Ileum (tissue), 1 donor: ENCODE measurements around the genes CLEC3B, LZTFL1, XCR1, CCRL2 and RTP3.

GRCh38 chr3:45025804-45026415, at the start of gene CLEC3B:
Gene CLEC3B, plus strand, starts transcription at chr3:45026303.
- PRO-cap, result bidirectional peak, plus-strand start at chr3:45026306, minus-strand start at chr3:45026155

GRCh38 chr3:45026803-45027689, 943 bp downstream of the CLEC3B start:
- PRO-cap, result no peak

DNA sequence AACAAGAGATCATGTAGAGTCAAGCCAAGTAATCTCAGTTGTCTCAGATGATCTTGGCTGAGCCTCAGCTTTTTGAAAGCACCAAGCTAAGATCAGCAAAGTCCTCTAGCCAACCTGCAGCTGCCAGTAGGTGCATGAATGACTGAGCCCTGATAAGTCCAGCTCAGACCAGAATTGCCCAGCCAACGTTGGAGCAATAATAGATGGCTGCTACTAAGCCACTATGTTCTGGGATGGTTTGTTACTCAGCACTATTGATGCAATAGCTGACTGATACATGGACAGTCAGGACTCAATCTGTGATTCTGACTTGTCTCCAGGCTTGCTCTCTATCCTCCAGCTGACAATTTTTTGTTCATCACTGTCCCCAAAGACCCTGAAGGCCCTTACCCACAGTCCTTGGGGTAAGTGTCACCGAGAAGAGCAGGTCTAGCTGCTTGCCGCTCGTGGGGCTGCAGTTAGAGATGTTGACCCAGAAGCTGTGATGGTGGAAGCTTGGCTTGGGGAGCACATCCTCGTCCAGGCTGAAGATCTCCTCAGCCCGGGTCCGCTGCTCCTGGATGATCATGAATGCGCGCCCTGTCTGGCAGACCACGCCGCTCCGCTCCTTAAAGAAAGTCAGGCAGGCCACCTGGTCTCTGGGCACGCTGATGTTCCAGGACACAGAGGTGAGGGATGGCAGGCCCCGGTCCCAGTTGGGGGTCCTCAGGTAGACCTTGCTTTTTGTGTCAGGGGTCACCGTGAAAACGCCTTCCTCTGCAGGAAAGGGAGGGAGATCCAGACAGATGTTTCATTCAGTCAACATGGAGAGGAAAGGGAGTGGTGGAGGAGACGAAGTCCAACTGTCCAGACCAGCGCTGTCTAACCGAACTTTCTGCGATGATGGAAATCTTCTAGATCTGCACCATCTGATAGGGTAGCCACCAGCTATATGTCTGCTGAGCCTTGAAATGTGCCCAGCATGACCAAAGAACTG, 55.1 kb downstream of the CDCP1 start:
- PRO-cap, result no peak

- PRO-cap, result unidirectional peak, plus-strand start at chr3:45120542
Measured at GRCh38 chr3:45120118-45120882, 25.9 kb downstream of the CDCP1 start.

GRCh38 chr3:45595404-45596215, 1.1 kb downstream of the LIMD1 start:
- PRO-cap, result no peak

- PRO-cap, result no peak
Measured at GRCh38 chr3:45676717-45677625, 12.2 kb upstream of the SACM1L start.

- PRO-cap, result no peak
Measured at GRCh38 chr3:45791589-45792054, 4.7 kb downstream of the SLC6A20 start.

DNA sequence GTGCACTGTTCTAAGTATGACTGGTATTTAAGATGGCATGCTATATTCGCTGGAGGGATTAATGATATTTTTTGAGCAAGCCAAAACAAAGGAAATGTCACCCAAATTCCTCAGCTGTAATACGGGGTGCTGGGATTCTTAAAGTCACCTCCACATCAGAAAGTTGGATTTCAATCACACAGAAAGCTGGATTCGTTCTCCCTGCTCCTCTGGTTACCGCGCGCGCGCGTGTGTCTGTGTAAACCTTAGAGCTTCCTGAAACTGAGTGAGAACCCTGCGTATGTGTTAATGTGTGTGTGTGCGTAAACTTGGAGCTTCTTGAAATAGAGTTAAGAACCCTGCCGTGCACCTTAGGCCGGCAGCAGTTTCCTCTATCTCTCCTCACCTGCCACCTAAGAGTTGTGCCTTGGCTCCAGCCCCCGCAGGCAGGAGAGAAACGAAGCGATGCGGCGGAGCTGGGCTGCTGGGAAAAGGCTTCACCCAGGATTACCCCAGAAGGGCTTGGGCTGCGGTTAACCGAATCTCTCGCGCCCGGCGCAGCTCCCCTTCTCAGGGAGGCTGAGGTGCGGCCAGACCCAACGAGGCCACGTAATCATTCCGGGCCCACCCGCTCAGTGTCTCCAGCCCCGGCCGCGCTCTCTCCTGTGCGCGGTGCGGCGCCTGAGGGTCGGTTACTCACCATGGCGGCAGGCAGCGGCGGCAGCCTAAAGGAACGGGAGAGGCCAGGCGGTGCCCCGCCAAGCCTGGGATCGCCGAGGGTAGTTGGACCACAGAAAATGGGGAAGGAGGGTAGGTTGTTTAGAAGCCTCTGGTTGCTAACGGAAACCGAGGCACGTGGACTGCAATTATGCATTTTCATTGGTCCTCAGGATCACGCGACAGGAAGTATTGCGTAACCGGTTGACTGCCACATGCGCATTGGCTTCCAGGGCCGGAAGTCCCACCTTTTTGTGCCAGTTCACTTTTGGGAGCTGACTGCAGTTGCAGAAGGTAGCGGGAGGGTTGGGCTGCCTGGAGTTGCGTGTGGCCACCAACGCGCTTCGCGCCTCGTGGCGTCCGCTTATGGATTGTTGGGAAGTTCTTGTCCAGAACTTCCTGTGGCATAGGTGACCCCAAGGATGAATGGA, at the start of gene LZTFL1:
LZTFL1 (minus strand) TSS at position 810 of the 1,127 bp plus-strand sequence.
- PRO-cap, result bidirectional peak, plus-strand start at position 996 of the sequence, minus-strand start at position 778 of the sequence

DNA sequence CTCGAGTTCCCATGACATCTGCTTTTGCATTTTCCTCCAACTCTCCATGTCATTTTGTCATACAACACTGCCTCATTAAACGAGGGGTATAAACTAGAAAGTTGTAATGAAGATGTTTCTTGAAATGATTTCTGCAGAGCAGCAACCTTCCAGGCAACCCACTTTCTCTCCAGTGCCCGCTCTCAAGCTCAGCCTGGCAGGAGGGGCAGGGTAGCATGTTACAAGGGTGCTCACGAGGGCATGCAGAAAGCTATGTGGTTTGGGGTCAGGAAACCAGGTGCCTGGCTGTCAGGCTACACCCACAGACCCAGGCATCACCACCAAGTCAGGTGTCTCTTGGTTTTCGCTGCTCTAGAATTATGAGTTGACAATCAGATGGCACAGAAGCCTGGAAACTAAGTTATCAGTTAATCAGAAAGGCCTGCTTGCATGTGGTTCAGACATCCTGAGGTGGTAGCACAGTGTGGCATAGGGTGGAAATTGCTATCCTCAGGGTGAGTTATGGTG, 16.3 kb upstream of the CCR9 start:
- PRO-cap, result no peak

DNA sequence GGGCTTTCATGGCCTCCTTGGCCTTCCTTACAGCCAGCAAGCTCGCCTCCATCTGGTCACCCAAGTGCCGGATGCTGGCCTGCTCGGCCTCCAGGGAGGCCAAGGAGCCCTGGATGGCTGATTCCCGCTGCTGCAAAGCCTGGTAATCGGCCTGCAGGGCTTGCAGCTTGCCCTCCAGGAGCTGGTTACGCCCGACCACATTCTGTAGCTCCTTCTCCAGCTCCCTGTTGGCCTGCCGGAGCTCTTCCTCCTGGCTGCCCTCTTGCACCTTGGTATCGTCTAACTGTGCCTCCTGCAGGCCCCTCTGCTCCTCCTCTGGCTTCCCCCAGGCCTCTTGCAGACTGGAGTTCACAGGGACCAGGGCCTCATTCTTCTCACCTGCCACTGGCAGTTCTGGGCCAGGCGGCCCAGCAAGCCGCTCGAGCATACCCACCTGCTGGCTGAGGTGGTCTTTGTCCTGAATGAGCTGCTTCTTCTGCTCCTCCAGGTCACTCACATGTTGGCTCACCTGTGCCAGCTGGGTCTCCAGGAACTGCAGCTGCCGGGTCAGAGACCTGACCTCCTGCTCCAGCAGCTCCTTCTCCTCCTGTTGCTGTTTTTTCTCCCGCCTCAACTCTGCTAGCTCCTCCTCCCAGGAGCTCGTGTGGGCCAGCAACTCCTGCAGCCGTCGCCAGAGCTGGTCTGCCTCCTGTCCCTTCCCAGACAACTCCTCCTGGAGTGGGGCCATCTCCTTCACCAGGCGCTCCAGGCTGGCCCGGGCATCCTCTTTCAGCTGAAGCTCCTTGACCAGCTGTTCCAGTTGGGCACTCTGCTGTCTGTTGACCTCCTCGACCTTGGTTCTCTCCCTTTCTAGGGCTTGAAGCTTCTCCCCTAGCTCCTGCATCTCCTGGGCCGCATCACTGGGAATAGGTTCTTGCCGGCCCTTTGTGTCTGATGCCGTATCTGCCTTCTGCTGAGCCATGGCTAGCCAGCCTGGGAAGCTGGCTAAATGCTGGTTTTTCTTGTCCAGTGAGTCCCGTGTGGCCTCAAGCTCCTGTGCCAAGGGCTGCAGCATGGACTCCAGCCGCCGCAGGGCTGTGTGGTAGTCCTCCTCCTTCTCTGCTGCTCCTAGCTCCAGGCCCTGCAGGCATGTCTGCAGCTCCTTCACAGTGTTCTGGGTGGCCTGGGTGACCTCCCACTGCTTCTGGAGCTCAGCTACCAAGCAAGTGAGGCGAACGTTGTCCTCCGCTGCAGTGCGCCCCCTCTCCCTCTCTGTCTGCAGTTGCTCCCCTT, 24.4 kb downstream of the CXCR6 start:
- PRO-cap, result no peak

DNA sequence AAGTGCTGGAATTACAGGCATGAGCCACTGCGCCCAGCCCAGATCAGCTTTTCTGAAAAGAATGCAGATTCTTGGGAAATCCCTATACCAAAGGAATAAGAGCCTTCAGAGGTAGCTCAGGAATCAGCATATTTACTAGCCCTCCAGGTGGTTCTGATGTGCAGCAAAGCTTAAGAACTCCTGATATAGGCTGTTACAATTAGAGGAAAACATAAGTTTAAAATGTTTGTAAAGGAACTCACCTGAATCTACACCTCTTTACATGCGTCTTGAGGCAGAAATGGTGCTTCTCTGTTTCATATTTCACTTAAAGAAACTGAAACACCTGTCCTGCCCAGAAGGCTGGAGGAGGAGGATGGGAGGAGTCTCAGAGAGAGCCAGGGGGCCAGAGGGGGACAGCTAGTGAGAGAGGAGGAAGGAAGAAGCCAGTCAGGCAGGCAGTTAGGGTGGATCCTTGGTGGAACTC, at the start of gene XCR1:
XCR1 (minus strand) TSS at position 309 of the 466 bp plus-strand sequence.
- PRO-cap, result no peak

DNA sequence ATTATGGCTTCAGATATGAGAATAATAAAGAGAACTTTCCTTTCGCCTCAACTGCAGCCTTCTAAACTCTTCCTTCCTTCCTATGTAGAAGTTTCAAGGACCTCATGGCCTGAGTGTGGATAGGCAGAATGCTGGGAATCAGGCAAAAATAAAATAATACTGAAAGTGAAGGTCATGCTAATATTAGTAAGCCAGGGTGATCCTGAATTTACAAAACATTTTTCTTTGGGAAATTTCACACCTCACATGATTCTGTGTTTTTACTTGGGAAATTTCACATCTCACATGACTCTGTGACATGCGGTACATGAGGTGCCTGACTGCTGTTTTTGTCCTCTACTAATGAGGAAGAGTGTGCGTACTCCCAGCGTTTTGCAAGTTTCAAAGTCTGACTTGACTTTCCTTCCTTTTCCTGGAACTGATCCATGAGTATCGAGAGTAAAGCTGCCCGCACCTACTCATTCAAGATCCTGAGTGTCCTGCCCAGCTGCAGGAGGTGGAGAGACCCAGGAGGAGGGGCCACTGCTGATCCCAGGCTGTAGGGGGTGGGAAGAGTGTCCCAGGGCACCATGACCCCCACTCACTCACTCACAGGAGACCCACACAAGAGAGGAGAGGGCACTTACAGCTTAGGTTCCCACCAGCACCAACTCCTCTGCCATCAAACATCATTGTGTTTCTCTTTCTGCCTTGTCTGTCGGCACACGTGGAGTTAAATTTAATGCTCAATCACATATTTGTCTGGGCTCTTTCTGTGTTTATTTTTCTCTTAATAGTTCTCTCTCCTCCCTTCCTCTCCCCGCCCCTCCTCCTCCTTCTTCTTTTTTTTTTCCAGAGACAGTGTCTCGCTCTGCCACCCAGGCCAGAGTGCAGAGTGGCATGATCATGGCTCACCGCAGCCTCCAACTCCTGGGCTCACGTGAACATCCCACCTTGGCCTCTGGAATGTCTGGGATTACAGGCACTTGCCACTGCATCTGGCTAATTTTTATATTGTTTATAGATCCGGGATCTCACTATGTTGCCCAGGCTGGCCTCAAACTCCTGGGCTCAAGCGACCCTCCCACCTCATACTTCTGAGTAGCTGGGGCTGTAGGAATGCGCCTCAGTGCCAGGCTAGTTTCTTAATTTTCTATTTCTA, 1.6 kb upstream of the CCRL2 start:
- PRO-cap, result bidirectional peak, plus-strand start at position 426 of the sequence, minus-strand start at position 383 of the sequence; bidirectional peak, plus-strand start at position 465 of the sequence, minus-strand start at position 472 of the sequence; bidirectional peak, plus-strand start at position 865 of the sequence, minus-strand start at position 662 of the sequence

DNA sequence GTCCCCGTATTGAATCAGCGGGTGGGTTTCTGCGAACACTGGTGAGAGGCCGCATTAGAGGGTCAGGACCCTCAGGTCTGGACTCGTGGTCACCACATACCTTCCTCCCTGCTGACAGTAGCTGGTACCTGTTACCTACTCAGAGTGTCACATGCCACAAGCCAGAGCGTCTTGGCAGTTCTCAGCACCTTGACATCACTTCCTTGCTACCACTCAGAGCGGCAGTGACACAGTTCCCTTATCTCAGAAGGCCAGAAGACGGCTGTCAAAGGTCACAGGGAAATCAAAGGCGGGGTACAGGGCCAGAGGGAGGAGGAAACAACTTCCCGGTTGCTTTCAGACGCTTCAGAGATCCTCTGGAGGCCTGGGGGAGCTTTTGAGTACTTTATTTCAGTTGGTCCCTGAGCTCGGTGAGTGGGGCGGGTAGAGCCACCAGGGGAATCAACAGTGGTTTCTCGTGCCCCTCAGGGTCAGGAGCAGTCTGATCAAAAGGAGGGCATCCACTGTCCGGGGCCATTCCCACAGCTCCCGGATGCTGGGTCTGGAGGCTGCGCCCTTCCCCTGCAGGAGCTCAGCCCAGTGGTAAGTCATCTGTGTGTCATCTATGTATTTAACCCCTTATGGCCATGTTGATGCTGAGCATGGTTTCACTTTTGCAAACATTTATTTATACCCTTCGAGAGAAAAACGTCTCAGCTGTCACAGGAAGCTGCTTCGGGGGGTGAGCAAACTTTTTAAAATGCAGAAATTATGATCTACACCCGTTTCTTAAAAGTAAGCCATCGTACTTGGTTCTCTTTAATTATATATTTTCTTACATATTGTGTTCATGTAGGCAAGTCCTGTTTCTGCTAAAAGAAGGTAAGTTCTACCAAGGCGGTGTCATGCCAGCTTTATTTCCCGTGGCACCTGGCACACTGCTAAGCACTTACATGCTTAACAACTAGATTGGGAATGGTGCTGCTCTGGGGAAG, at the start of gene CCRL2:
CCRL2 (plus strand) TSS at position 339 of the 974 bp plus-strand sequence.
- PRO-cap, result bidirectional peak, plus-strand start at position 339 of the sequence, minus-strand start at position 146 of the sequence; bidirectional peak, plus-strand start at position 566 of the sequence, minus-strand start at position 573 of the sequence

GRCh38 chr3:46429705-46429904, 22.5 kb downstream of the CCRL2 start:
- PRO-cap, result no peak

DNA sequence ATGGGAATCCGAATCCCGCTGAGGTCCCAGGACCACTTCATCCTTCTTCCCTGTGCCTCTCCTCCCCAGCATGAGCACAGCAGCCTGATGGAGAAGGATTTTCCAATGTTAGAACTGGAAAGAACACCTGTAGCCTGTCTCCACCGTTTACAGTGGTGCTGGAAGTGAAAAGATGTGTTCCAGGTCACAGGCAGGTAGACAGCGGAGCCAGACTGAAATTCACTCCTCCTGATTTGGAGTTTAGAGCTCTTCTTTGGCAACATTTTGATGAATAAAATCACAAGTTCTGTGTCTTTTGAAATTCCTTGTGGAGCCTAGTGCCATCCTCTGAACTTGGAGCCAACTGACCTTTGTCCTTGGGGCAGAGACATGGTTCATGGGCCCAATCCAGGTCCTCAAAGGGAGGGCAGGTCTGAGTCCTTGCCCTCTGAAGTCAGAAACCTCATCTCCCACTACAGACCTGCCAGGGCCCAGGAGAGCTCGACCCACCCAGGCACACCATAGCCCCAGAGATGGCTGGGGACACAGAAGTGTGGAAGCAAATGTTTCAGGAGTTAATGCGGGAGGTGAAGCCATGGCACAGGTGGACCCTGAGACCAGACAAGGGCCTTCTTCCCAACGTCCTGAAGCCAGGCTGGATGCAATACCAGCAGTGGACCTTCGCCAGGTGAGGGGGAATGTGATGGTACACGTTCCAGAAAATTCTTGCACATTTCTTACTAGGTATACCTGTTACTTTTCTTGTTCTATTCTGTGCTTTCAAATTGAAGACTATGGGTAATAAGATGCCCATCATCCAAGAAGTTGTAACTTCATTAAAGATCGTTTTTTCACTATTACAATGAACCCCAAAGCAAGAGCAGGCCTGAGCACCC, at the start of gene RTP3:
RTP3 (plus strand) TSS at position 426 of the 875 bp plus-strand sequence.
- PRO-cap, result no peak

DNA sequence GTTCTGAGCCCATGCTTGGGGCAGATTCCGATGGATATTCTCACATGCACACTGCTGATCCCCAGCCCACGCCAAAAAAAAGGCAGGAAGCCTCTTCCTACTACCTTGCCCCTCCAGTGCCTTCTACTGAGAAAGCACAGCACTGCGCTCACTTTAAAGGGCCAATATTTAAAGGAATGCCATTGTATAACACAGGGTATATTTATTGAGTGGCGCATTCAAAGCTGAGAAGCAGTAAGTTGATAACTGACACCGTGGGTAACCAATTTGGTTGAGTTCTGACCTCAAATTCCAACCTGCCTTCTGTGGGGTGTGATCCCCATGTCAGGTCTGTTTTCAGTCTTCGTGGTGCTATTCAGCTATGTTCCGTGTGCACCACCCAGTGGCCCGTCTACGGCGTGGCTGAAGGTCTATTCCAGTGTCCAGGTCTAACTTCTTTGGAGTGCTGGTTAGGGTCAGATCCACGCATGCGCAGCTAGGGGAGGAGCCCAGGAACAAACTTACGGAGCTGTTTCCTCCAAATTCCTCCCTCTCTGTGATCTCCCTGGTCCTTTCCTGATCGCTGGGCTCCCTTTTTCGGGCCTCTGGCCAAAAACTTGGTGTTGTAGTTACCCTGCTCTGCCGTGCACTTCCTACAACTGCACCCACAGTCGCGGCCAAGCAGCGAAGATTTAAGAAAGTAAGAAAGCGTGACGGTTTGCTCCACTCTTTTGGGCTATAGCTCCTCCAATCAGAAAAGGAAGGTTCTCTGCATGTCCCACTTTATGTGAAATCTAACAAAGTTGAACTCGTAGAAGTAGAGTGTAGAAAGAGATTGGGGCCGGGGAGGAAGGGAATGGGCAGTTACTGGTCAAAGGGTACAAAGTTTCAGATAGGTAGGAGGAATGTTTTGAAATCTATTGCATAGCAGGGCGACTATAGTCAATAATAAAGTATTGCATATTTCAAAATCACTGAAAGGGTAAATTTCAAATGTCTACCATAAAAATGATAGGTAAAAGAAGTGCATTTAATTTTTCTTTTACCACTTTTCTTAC, 7.7 kb downstream of the LRRC2 start:
- PRO-cap, result unidirectional peak, plus-strand start at position 528 of the sequence

DNA sequence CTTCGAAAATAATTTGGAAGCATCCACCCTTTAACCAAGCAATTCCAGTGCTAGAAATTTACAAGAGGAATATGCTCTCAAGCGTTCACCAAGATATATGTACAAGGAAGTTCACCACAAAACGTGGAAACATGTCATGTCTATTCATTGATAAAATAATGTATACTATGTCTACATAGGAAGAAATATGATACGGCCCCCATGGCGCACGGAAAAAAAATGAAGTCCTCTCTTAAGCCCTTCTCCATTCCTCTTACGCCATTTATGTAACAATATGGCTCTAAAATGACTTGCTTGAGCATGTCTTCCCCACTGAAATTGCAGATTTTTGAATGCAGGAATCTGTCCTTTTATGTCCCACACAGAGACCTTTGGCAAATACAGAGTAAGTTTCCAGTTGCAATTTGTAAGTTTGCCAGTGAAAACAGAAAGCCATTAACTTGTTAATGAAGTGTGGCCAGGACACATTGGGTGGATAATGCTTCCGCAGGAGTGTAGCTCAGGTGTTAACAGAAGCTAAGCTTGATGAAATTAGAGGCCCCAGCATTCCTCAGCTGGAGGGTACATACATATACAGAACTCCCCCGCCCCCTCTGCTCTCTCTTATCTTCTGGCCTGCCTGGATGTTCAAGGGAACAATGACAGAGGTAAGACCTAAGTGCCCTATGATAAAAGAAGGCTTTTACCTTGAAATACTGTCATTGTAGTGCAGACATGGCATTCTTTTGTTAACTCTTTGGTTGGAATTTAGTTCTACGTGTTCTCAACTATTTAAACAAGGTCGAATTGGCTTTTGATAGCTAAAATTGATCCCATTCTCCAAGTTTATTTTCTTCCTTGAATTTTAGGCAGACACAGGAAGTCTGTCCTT, 3.4 kb upstream of the TDGF1 start:
- PRO-cap, result no peak

GRCh38 chr3:46713872-46714464, 3.7 kb downstream of the PRSS50 start:
- PRO-cap, result no peak

- PRO-cap, result no peak
Measured at GRCh38 chr3:46864724-46864978, 1.4 kb upstream of the MYL3 start.

GRCh38 chr3:46868894-46869520, 5.8 kb upstream of the MYL3 start:
- PRO-cap, result no peak